SK-N-DZ (cell line): ENCODE measurements around a stretch of chr5.

GRCh38 chr5:17267062-17267457, 49.6 kb downstream of the BASP1 start:
RAMPAGE:
- cytosol, long total RNA: no peak
- nucleus, long total RNA: no peak

DNA sequence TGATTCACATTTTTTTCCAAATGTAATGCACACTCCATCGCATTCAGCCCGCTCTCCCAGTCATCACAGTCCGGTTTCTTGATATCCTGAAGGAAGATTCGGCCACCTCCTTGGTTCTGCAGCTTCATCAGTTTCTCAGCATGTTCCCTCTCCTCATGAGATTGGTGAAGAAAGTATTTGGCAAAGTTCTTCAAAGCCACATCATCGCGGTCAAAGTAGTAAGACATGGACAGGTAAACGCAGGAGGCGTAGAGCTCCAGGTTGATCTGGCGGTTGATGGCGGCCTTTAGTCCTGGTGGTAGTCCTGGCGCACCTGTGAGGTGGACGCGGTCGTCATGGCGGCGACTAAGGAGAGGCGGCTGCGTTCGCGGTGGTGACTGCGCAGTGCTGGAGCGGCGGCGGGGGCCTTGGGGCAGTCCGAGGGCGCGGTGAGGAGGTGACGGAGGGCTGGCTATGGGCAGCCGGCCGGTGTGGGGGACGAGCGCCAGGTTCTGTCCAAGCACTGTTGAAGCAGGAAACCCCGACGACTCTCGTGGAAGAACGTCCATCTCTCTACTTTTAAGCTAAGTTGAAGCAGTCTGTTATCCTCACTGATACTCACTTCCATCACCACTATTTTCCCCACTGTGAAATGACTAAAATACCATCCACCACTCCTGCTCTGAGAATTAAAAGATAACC, 136.8 kb downstream of the BASP1 start:
RAMPAGE:
- cytosol, long total RNA: no peak
- nucleus, long total RNA: no peak

DNA sequence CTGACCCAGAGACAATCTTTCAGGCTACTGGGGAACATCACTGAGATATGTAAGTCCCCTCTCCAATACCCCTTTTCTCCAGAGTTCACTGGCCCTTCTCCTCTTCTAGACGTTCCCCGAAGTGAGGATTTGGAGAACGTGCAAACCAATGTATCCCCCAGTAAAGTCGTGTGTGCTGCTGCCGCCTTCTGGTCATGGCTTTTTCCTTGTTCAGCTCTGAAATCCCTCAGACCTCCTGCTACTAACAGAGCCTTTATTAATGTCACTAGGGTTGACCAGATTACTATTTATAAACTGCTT, 1028.7 kb downstream of the CDH9 start:
RAMPAGE:
- cytosol, long total RNA: no peak
- nucleus, long total RNA: no peak

DNA sequence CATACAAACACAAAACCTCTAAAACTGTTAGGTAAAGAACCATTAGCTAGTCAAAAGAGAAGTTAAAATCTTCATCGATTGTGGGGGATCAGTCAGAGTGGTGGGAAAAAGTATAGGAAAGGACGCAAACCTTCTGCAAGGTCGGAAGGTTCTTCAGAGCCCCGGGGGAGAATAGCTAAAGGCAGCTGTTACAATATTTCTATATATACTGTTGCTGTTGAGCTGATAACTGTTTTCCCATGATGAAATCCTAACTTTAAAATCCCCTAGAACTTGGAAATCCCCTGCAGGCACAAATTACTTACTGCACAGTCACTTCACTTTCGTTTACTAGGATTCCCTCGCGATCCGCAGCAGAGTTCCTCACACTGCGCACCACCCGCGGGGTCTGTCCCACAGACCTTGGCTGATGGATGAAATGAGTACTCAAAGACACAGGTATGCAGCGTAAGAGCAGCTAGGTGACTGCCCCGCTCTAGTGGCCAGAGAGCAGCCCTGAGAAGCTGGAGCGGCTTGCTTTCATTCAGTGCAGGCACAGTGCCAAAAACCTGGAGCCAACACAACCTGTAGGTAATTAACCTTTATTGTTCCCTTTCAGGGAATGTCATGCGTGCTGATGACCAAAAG, 191.4 kb downstream of the CDH9 start:
RAMPAGE:
- cytosol, long total RNA: no peak
- nucleus, long total RNA: no peak

DNA sequence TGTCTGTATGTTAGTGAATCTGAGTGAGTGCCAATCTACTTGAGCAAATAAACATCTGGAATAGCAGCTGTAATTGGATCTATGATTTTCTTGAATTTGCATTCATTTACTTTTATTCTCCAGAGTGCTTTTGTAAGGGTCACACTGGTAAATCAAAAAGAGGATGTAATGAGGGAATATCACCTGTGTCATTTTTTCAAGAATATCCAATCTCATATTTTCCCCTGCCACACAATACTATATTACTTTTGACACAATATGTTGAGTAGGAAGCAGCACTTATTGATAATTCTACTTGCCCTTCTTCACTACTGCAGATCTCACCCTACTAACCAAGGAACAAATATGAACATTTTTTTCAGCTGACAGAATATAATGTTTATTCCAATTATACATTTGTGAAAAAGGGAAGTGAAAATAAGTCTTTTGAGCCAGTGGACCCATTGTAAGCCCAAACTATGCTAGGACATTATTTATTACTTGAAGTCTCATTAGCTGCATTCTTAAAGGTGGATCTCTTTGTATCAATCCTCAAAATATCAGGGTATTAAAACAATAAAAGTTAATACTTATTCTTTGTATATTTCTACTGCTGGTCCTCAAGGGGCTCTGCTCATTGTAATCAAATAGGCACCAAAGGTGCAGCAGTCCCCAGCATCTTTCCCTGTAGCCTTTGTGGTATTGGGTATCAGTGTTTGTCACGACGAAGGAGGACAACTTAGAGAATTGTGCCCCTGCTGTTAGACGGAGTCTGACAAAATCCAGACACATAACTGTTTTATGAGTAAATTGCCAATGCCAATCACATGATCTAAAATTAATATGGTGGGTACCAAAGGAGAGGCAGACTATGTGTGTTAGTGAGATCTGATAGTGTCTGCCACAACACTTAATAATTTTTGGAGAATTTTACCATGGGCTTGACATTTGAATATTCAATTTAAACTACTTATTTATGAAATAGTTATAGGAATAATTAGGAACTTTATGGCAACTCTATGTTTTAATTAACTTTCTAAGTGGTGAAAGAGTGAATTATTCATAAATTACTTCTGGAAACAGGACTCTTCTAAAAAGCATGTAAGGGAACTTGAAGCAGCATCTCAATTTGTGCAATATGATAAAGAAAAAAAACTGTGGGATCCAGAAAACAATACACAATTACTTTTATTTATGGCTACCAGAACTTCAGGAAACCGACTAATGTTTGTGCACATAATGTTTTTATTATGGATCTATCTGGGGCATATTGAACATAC, 453.6 kb upstream of the CDH9 start:
RAMPAGE:
- cytosol, long total RNA: no peak
- nucleus, long total RNA: no peak

DNA sequence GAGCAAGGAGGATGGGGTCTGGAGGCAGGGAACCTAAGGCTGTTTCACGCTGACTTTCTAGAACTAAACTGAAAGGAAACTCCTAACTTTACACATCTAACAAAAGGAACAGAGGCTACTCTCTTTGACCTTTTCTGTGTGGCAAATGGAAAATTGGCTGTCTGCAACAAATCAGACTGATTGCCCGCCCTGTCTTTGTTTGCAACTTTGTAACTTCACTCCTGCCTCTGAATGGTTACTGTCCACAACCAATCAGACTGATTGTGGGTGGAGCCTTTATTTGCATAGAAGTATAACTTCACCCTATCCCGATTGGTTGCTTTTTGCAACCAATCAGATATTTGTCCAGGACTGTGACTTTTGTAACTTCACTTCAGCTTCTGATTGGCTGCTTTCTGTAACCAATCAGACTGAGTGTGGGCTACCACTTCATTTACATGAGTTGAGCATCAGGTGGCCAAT, 1810.9 kb upstream of the CDH6 start:
RAMPAGE:
- cytosol, long total RNA: no peak
- nucleus, long total RNA: no peak

GRCh38 chr5:30823739-30824127, 369.8 kb upstream of the CDH6 start:
RAMPAGE:
- cytosol, long total RNA: no peak
- nucleus, long total RNA: no peak

DNA sequence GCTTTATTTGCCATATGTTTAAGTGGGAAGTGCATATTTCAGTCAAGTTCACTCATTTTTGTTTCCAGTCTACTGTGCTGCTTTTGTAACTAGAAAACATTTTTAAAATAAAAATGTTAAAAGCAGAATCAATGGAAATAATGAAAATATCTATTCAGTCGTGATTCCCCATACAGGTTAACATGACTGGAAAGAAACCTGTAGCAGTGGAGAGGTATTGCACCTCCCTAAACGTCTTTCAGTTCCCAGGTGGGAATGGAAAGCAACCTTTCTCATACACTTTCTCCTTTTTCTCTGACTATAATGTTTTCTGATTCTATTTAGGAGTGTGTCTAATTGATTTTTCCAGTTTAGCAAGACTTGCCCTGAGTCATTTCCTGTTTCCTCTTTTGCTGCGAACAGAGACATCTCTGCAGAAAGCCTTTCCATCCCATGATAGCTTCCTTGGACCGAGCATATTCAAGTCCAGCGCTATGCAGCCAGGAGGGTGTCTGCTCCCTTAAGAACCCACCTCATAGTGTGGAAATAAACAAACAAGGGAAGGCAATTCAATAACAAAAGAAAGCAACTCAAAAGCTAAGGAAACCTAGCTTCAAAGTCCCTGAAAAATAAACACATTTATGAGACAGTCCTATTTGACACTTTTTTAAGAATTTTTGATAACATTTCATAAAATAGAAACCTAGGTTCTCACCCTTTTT, 60.1 kb upstream of the CDH6 start:
RAMPAGE:
- cytosol, long total RNA: no peak
- nucleus, long total RNA: no peak

GRCh38 chr5:31268645-31269156, 75.2 kb downstream of the CDH6 start:
RAMPAGE:
- cytosol, long total RNA: no peak
- nucleus, long total RNA: no peak

RAMPAGE:
- cytosol, long total RNA: no peak
- nucleus, long total RNA: no peak
Observed at GRCh38 chr5:31671342-31671684, 32.4 kb downstream of the PDZD2 start.

DNA sequence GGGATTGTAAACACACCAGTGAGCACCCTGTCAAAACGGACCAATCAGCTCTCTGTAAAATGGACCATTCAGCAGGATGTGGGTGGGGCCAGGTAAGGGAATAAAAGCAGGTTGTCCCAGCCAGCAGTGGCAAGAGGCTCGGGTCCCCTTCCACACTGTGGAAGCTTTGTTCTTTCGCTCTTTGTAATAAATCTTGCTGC, 139.2 kb downstream of the PDZD2 start:
RAMPAGE:
- cytosol, long total RNA: no peak
- nucleus, long total RNA: no peak

DNA sequence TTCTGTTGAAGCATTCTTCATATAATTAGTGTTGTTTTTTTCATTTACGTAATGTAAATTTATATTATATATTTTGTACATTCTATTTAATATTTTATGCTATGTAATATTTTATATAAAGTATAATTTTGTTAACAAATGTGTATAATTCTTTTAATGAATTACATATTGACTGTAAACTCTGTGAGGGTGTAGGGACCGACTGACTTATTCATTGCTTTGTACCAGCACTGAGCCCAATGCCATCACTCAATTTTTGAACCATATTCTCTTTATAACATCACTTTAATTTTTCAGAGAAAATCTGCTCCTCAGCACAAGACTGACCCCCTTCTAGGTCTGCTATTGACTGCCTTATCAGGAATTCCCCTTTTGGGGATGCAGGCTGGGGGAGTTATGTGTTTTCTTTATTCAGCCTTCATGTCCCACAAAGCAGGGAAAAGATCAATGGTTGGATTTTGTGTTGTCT, 213.3 kb downstream of the GOLPH3 start:
RAMPAGE:
- cytosol, long total RNA: no peak
- nucleus, long total RNA: no peak

RAMPAGE:
- cytosol, long total RNA: no peak
- nucleus, long total RNA: no peak
Observed at GRCh38 chr5:32027258-32028520, 146.4 kb downstream of the GOLPH3 start.

RAMPAGE:
- cytosol, long total RNA: no peak
- nucleus, long total RNA: no peak
Observed at GRCh38 chr5:32030677-32031102, 143.4 kb downstream of the GOLPH3 start.

RAMPAGE:
- cytosol, long total RNA: no peak
- nucleus, long total RNA: no peak
Observed at GRCh38 chr5:32098192-32099008, 75.7 kb downstream of the GOLPH3 start.

DNA sequence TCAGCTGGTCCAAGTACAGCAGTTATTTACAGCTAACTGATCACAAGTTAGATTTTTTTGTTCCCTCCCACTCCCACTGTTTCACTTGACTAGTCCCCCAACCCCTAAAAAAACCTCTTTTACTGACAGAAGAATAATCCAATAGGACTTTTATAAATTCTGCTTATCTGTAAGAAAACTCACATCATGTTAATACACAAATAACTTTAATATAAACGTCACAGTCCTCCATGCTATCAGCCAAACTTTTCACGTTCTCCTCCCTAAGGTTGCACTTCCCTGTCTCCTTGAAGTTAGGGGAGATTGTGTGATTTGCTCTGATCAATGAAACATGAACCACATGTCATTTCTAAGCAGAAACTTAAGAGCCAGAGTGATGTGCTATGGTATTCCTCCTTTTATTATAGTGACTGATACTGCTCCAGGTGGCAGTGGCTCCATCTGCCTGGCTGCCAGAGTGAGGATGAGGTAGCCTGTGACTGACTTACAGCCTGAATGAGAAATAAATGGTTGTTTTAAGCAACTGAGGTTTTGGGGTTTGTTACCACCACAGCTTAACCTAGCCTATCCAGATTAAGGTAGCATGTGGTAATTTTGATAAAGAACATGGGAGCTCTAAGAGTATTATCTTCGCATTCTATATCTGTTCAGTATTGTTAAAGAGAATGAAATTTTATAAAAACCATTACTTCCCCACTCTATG, 39.2 kb downstream of the GOLPH3 start:
RAMPAGE:
- cytosol, long total RNA: no peak
- nucleus, long total RNA: no peak

DNA sequence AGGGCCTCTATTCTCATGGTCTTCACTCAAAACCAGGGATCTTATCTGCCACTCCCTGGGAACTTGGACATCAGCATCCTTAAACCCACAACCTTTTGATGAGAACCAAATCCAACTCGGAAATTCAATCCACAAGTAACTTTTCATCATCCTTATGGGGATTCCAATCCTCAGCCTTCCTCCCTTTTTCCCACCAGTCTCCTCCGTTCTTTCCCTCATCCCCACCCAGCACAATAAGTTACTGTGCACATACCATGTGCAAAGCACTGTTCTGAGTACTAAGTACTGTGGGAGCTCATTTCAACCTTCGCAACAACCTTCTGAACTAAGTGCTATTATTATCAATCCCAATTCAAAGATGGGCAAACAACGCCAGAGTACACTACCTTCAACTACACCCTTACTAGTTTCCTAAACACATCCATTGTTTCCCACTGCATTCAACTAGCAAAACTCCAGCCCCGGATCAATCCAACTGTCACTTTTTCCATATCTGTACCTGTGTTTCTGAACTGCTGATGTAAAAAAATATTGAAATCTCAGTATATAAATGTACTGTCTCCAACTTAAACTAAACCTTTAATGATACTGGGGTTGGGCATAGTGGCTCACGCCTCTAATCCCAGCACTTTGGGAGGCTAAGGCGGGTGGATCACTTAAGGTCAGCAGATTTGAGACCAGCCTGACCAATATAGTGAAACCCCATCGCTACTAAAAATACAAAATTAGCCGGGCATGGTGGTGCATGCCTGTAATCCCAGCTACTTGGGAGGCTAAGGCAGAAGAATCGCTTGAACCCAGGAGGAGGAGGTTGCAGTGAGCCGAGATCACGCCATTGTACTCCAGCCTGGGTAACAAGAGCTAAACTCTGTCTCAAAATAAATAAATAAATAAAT, 16.8 kb downstream of the GOLPH3 start:
RAMPAGE:
- cytosol, long total RNA: no peak
- nucleus, long total RNA: no peak

GRCh38 chr5:32190170-32190572, 16.1 kb upstream of the GOLPH3 start:
RAMPAGE:
- cytosol, long total RNA: no peak
- nucleus, long total RNA: no peak

RAMPAGE:
- cytosol, long total RNA: no peak
- nucleus, long total RNA: no peak
Observed at GRCh38 chr5:32221775-32222131, 47.6 kb upstream of the GOLPH3 start.

GRCh38 chr5:32290923-32291655, 21.6 kb downstream of the MTMR12 start:
RAMPAGE:
- cytosol, long total RNA: no peak
- nucleus, long total RNA: no peak